Epithelial cell of proximal tubule (primary cell): Measurements from ENCODE around the gene NOX3.

GRCh38 chr6:155257504-155258079 is 6.2 kb upstream of the CLDN20 start:
- RAMPAGE, long total RNA = no peak
- RRBS = no CpG with 5 or more reads among the region's 11 CpGs

GRCh38 chr6:155455596-155456091 is at the start of gene NOX3:
NOX3 (minus strand) TSS chr6:155455839.
- RAMPAGE, long total RNA = no peak
- RRBS = no CpG with 5 or more reads among the region's 5 CpGs

- RAMPAGE, long total RNA = no peak
- RRBS = no CpG with 5 or more reads among the region's 7 CpGs
Measured at GRCh38 chr6:155461583-155462048, 6.0 kb upstream of the NOX3 start.

GRCh38 chr6:155936611-155937053 is 481.0 kb upstream of the NOX3 start:
- RAMPAGE, long total RNA = no peak
- RRBS = no CpG with 5 or more reads among the region's 7 CpGs

GRCh38 chr6:156599793-156600851 is 177.1 kb upstream of the ARID1B start:
- RAMPAGE, long total RNA = no peak
- RRBS = no CpG with 5 or more reads among the region's 13 CpGs

DNA sequence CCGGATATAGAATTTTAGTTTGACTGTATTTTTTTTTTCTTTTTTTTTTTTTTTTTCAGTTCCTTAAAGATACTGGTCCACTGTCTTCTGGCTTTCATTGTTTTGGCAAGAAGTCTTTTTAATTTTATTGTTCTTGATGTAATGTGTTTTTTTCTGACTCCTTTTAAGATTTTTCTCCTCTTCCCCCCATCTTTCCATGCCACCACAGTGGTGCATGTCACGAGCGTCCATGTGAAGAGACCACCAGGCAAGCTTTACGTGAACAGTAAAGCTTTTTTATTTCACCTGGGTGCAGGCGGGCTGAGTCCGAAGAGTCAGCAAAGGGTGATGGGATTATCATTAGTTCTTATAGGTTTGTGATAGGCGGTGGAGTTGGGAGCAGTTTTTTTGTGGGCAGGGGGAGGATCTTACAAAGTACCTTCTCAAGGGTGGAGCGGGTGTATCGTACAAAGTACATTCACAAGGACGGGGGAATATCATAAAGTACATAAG is 198.4 kb downstream of the ARID1B start:
- RAMPAGE, long total RNA = no peak
- RRBS = no CpG with 5 or more reads among the region's 10 CpGs

GRCh38 chr6:157005933-157006690 is 228.9 kb downstream of the ARID1B start:
- RAMPAGE, long total RNA = no peak
- RRBS = no CpG with 5 or more reads among the region's 4 CpGs

DNA sequence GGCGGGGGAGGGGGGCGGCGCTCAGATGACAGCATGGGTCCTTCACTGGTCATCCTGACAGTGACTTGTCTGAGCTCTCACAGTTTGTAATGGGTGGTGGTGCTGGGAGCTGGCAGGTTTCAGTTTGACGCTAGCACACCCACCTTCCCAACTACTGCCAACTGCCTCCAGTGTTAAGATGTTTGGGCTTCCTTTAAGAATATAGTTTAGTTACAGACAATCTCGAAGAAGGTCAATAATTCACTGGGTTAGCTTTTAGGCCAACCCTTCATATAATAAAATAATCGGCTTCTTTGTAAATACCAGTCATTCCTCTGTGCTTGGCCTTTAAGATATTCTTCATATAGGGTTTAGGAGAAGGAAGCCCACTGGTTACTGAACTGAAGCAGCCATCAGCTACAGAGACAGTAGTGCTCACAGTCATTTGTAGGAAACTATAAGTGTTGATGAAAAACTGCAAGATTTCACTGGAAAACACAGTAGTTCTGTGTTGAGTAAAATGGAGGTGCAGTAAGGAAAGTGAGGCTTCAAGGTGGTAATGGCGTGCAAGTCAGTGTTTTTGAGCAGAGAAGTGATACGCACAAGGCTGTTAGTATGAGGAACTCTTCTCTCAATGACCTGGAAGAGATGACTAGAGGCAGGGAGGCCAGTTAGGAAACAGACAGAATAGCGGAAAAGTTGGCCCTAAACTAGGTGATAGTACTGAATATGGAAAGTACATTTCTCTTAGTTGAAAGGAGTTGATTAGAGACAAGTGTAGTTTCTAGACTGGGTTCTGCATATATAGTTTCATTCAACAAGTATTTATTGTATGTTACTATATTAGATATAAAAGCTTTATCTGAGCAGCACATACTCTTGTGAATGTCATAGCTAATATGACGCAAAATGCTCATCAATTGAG is 231.8 kb downstream of the ARID1B start:
- RAMPAGE, long total RNA = no peak
- RRBS = no CpG with 5 or more reads among the region's 10 CpGs

- RAMPAGE, long total RNA = no peak
- RRBS = no CpG with 5 or more reads among the region's 13 CpGs
Measured at GRCh38 chr6:157018583-157019859, 241.8 kb downstream of the ARID1B start.

- RAMPAGE, long total RNA = no peak
- RRBS = no CpG with 5 or more reads among the region's 3 CpGs
Measured at GRCh38 chr6:157089191-157089665, 234.1 kb downstream of the TMEM242 start.

GRCh38 chr6:157144272-157145087 is 178.8 kb downstream of the TMEM242 start:
- RAMPAGE, long total RNA = no peak
- RRBS = no CpG with 5 or more reads among the region's 16 CpGs

GRCh38 chr6:157219920-157220119 is 103.5 kb downstream of the TMEM242 start:
- RAMPAGE, long total RNA = no peak
- RRBS = no CpG with 5 or more reads among the region's 4 CpGs

DNA sequence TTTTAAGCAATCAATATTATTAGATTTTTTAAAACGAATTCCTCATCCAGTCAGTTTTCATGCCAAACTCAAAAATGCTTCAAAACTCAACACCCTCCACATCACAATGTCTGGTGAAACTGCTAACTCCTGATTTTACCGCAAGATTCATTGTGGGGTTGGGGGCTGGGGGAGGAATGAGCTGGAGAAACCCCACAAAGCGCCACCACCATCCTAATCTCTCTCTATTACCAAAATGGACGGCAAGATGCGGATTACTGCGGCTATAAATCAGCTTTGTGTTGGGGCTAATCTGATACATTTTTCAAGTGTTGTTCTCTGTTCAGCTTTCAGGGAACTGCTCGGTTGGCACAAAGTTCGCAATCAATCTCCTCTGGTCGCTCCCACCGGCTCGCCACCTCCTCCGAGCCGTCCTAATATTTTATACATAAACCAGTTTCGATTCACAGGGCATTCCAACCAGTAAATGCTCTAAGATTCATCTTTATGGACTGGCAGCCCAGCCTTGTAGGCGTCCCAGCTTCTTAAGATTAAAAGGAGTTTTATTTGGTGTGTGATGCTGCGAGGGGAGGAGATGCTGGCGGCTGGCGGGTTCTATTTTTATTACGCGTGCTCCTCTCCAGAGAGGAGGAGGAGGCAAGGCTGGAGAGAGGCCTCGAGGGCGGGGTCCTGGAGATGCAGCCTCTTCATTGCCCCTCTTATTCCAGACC is 83.5 kb downstream of the TMEM242 start:
- RAMPAGE, long total RNA = no peak
- RRBS = no CpG with 5 or more reads among the region's 22 CpGs

DNA sequence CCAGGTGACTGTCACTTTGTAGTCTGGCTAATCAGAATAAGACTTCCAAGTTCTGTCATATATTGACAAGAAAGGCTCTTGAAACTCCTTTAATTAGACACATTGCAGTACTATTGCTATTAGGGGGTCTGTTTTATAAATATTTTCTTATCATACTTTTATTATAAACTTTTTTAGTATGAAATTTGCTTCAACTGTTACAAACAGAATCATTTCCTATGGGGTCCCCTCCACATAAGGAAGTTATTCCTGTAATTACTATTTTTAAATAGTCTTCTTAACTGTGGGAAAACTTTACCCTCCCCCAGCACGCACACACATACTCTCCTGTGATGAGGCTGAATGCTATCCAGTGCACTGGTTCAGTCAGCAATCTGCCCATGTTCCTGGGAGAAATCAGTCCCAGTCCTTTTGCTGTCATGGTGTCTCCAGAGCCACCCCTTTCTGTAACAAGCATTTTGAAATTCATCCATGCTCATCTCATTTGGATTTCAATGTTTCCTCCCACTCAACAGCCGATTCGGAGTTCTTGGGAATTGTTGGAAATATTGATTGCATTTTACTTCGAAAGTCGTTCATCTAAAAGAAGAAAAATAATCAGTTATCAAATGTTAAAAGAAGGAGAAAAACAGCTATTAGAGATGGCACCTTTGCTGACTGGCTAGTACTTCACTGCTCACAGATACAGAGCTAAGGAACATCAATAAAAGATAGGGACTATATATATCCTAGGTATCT is 30.7 kb downstream of the TMEM242 start:
- RAMPAGE, long total RNA = no peak
- RRBS = no CpG with 5 or more reads among the region's 5 CpGs

DNA sequence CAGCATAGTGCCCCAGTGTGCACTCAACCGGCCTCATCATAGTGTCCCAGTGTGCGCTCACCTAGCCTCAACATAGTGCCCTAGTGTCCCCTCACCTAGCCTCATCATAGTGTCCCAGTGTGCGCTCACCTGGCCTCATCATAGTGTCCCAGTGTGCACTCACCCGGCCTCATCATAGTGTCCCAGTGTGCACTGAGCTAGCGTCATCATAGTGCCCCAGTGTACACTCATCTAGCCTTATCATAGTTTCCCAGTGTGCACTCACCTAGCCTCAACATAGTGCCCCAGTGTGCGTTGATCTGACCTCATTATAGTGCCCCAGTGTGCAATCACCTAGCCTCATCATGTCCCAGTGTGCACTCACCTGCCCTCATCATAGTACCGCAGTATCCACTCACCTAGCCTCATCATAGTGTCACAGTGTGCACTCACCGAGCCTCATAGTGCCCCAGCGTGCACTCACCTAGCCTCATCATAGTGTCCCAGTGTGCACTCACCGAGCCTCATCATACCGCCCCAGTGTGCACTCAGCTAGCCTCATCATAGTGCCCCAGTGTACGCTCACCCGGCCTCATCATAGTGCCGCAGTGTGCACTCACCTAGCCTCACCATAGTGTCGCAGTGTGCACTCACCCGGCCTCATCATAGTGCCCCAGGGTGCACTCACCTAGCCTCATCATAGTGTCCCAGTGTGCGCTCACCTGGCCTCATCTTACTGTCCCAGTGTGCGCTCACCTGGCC is 11.1 kb downstream of the TMEM242 start:
- RAMPAGE, long total RNA = no peak
- RRBS = no CpG with 5 or more reads among the region's 18 CpGs

- RAMPAGE, long total RNA = no peak
- RRBS = no CpG with 5 or more reads among the region's 8 CpGs
Measured at GRCh38 chr6:157427947-157428454, 47.0 kb downstream of the ZDHHC14 start.

DNA sequence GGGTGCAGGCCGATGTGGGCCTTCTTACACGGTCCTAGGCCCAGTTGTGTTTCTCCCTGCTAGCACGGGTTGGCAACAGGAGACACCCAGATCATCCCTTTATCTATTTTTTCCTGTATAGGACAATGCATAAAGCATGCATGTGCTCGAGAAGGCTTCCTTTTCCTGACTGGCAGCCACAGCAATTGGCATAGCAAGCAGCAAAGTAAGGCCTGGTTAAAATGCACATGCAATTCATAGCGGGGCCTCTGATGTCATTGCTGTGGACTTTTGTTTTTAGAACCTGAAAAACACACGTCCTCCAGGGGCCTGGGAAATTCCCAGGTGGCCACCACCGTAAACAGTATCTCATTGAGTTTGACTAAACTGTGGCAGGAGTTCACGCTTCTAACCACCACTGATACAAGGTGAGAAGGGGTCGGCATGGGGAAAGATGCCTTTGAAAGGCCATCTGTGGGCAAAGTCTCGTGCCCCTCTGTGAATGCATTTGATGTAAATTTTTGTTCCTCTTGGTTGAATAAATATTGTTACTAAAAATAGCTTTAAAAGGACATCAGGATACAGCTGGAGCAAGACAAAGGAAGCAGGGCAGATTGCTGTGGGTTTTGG is 80.0 kb downstream of the ZDHHC14 start:
- RAMPAGE, long total RNA = no peak
- RRBS = no CpG with 5 or more reads among the region's 10 CpGs

DNA sequence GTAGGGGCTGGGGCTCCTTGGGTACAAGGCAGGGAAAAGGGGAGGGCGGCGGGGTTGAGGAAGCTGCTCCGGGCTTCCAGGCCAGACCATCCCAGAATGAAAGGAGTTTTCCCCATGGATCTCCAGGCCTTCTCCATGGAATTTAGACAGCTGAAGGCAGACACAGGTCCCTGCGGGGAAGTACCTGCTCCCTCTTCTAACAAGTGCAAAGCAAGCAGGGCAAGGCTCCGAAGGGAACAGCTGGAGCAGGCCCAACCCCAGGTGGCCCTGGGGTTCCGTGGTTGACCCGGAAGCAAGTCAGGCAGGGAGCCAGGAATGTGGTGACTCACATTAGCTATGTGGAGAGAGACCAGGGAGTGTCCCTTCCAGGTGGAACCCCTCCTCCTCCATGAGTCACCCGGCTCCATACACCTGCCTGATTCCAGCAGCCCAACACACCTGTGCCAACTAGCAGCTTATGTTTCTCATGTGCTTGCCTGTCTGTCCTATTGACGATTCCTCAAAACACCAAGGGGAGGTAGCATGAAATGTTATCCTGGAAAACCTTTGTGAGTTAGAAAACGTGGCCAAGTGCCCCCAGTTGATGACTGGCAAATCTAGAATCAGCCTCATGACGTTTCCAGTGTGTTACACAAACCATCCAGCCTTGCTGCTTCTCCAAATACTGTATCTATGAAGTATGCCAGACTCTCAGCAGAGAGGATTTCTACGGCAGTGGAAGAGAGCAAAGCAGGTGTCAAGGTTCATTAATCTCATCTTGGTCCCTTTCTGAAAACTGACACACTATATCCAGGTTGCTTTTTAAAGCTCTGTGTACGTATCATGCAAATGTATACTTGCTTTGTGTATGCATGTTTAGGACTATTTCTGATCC is 59.6 kb upstream of the SNX9 start:
- RAMPAGE, long total RNA = no peak
- RRBS = 0% methylated on average over 2 of the region's 13 CpGs

GRCh38 chr6:157829897-157830750 is 7.1 kb downstream of the SNX9 start:
- RAMPAGE, long total RNA = no peak
- RRBS = no CpG with 5 or more reads among the region's 3 CpGs

GRCh38 chr6:157862530-157863317 is 39.7 kb downstream of the SNX9 start:
- RAMPAGE, long total RNA = no peak
- RRBS = no CpG with 5 or more reads among the region's 1 CpG